Frontal cortex (tissue), 2 donors: Measurements from ENCODE around the gene HCAR1.

DNA sequence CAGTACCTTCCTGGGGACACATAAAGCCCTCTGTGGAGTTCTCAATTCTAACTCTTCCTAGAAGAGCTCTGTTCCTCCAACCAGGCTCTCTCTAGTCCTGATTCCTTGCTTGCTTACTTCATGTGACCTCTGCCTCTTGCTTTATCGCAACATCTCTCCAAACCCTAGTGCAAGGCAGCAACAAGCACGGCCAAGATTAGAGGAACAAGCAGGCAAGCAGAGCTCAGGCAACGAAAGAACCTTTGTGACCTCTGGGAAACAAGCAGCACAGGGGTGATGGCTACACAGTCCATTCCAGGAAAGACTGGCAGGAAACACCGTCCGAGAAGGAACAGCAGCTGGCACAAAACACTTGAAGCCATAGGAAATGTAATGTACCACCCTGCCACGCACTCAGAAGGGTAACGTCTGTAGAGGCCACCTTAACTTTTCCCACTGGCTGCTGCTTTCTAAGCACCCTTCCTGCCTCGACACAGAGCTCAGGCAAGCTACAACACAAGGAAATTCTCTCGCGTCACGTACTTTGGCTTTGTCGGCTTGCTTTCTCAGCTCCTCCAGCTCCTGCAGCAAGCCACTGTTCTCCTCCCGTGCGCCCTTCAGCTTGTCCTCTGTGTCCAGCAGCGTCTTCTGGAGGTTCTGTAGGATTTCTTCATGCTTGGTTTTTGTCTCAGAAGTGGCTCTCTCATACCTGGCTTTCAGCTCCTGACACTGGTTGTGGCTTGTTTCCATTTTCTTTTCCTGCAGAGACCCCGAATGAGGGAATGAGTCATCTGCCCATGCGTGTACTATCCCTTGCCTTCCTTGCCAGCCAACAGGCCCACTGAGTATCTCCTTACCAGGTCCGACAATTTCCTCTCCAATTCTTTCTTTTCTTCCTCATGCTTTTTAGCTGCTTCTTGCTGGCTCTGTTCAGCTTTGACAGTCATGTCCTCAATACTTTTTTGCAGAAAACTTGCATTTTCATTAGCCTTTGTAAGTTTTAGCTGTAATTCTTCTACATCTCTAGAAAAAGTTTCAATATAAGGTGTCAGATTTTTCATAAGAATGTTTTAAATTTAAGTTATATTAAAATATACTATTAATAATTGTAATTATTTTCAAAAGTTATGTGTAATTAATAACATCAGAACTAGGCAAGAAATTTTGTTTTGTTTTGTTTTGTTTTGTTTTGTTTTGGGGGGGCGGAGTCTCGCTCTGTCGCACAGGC is 61.5 kb upstream of the VPS33A start:
- RAMPAGE, long total RNA, result no peak

DNA sequence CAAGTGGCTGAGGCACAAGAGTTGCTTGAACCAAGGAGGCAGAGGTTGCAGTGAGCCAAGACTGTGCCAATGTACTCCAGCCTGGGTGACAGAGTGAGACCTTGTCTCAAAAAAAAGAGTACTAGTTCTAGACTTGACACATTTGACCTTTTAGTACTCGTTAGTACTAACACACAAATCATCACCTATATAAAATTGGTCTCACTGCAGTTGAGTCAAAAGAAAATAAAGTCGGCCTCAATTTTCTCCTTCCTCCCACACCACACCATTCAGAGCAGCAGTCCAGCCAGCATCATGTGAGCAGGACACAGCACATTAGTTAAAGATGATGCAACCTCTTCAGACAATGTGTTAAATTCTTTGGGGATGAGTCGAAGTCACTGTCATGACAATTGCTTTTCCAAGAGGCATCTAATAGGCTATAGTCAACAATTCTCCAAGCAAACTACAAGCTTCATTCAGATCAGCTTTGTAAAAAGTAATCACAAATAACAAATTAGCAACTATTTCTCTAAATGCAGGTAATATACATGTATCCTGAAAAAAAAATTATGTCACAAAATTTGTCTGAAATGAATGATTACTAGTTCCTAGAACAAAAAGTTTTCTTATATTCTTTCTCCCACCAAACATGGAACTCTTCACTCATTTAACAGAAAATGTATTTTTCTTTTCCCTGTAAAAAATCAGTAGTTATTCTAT is 55.6 kb downstream of the CLIP1 start:
- RAMPAGE, long total RNA, result no peak

- RAMPAGE, long total RNA, result no peak
Observed at GRCh38 chr12:122489120-122489783, 11.5 kb downstream of the ZCCHC8 start.

DNA sequence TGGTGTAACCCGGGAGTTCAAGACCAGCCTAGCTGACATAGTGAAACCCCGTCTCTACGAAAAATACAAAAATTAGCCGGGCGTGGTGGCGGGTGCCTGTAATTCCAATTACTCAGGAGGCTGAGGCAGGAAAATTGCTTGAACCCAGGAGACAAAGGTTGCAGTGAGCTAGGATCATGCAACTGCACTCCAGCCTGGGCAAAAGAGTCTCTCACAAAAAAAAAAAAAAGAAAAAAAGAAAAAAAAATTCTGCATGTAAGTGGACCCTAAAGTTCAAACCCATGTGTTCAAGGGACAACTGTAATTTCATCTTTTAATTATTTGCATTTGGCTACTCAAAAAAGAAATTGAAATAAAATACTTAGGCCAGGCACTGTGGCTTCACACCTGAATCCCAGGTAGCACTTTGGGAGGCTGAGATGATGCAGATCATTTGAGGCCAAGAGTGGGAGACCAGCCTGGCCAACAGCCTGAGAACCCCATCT is 2.2 kb upstream of the ZCCHC8 start:
- RAMPAGE, long total RNA, result no peak

DNA sequence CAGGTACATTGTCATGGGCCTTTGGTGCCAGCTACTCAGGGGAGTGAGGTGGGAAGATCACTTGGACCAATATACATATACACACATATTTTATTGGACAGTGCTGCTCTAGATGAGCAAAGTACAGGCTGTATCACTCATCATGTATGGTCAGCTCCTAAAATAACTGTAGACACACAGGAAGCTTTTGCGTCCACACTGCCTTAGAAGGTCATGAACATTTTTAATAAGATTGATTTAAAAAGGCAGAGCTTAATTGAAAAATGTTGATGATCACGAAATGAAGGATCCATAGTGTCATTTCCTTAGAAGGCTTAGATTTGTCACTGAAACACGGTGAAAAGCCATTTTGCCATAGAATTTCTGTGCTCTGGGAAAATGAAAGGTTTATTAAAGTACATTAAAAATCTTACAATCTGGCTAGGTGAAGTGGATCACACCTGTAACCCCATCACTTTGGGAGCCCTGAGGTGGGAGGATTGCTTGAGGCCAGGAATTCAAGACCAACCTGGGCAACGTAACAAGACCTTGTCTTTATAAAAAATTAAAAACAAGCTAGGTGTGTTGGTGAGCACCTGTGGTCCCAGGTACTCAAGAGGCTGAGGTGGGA is 2.8 kb upstream of the ZCCHC8 start:
- RAMPAGE, long total RNA, result no peak

DNA sequence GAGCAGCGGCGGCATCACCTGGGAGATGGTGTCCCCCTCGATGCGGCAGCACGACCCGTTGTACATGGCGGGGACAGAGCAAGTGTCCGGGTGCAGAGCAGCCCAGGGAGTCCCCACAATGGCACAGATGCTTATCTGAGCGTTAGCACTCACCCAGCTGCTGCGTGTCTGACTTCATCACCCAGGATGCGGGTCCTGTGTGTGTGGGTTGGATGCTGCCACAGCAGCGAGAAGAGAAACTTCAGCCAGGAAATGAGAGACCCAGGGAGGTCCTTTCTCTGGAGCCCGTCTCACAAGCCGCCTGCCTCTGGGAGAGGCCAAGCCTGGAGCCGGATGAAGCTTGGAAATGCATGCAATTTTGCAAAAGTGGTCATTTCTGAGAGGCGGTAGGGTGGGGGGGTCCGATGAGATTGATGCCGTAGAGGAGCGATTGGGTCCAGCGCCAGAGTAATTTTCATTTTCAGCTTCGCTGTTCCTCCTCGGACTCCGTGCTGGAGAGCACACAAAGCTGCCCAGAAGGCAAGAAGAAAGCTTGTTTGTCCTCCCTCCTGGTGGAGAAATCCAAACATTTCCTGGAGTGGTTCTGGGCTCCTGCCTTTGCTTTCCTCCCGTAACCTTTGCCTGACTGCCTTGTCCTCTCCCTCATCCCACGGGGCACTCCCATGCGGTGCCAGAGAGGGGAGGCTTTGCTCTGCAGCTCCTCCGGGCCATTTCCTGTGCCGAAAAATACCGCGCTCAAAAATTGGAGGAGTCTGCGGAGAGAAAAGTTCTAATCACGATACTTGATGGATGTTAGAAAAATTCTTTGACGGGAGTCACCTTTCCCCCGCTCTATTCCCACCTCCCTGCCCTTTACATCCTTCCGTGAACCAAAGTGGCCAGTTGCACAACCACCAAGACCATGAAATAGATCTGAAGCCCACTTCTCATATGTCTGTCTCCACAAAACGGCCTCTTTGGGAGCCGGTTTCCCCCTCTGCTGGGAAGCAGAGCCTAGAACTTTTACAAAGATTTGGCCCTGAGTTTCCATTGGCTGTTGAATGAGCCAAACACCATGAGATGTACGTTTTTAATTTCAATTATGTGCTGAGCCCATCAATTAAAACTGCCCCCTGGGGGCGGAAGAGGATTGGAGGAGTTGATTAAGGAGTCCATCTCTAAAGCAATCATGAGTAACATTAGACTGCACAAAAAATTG is at the start of gene HCAR1:
TSS of gene HCAR1 (minus strand) at position 571 of the 1,198 bp plus-strand sequence.
- RAMPAGE, long total RNA, result no peak

DNA sequence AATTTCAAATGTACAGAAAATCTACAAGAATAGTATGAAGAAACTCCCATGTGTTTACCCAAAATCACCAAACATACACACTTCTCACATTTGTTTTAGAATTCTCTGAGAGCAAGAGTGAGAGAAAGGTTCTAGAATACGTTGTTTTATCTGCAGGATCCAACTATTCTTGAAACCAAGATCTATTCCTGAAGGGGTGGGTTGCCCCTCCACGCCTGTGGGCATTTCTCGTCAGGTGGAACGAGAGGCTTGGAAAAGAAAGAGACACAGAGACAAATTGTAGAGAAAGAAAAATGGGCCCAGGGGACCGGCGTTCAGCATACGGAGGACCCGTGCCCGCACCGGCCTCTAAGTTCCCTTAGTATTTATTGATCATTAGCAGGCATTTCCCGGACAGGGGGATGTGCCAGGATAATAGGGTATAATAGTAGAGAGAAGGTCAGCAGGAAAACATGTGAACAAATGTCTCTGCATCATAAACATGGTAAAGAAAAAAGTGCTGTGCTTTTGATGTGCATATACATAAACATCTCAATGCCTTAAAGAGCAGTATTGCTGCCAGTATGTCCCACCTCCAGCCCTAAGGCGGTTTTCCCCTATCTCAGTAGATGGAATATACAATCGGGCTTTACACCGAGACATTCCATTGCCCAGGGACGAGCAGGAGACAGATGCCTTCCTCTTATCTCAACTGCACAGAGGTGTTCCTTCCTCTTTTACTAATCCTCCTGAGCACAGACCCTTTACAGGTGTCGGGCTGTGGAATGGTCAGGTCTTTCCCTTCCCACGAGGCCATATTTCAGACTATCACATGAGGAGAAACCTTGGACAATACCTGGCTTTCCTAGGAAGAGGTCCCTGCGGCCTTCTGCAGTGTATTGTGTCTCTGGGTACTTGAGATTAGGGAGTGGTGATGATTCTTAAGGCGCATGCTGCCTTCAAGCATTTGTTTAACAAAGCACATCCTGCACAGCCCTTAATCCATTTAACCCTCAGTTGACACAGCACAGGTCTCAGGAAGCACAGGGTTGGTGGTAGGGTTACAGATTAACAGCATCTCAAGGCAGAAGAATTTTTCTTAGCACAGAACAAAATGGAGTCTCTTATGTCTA is 1.6 kb upstream of the DENR start:
- RAMPAGE, long total RNA, result no peak

DNA sequence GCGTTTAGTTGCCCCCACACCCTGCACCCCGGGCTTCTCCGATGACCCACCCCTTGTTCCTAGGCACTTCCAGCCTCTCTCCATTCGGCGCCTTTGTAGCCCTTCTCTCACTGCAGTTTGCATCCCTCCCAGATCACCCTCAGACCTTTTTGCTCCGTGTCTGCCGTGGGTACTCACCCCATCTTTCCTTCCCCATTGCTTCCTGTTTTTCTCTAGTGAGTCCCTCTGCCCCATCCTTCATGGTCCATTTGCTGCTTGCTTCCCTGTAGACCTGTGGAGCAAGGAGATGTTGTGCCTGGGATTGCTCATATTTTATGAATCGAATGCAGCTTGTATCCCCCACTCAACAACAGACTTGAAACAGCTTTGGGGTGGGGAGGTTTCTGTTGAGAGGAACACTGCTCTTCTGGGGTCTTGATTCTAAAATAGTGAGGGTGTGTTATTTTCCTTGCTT is 638 bp downstream of the DENR start:
- RAMPAGE, long total RNA, result no peak

DNA sequence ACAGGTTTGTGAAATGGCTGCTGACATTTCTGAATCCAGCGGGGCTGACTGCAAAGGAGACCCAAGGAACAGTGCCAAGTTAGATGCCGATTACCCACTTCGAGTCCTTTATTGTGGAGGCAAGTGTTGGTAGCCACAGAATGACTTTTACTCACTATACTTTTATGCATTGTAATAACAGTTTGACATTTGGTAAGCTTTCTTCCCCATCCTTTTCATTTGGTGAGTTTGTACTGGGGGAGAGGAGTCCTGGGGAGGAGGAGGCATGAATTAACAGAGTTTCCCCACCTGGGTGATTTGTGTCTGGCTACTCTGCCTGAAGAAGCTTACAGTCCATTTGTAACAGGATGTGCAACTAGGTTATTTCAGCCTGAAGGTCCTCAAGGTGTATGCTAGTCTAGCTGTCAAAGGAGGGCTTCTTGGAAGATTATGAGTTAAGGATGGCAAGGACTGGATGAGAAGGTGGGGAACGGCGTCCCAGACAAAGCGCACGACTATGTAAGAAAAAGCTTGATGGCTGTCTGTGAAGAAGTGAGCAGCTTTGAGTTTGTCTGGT is 1.1 kb downstream of the DENR start:
- RAMPAGE, long total RNA, result no peak

- RAMPAGE, long total RNA, result no peak
Observed at GRCh38 chr12:122853972-122854228, 18.6 kb downstream of the HIP1R start.

- RAMPAGE, long total RNA, result no peak
Observed at GRCh38 chr12:122855083-122855674, 19.9 kb downstream of the HIP1R start.

DNA sequence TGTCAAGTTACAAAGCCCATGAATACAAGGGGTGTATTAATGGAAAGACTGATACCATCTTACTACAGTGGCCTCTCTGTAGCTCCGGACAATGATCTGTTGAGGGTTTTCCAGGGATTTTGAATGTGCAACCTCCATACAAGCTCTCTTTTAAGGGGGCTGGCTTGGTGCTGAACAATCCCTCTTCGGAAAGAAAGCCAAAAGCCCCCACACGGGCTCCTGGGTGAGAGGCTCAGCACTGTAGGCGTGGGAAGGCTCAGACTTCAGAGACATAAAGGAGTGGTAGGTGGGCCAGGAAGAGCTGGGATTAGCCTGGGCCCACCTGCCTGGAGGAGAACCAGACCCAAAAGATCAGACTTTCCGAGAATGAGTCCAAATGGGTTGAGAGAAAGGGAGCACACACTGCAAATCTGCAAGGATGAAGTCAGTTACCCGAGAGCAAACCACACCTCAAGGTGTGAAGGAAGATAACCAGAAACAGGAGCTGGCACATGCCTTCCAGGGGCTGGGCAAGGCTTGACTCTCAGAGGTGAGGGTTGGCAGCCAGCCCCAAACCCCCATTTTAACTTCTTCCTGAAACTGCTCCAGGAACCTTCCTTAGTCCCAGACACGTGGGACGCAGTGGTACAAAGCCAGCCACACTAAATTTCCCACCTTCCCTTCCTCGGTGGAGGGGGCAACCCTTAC is 1.5 kb downstream of the VPS37B start:
- RAMPAGE, long total RNA, result no peak

- RAMPAGE, long total RNA, result no peak
Observed at GRCh38 chr12:122961527-122962215, 4.6 kb downstream of the ABCB9 start.

DNA sequence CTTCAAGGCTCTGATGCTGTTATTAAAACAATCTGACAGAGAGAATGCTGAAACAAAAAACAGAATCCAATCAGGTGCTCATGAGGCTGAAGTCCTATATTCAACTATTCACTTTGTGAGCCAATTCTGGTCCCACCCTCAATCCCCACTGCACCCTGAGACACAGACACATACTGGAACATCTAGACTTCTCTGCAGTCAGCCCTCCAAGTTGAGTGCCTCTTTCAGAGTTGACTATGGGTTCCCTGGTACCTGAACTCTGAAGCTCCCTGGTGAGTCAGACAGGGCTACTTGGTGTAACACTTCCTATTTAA is 74.5 kb downstream of the PITPNM2 start:
- RAMPAGE, long total RNA, result no peak

- RAMPAGE, long total RNA, result no peak
Observed at GRCh38 chr12:123076779-123077754, 73.8 kb downstream of the PITPNM2 start.

GRCh38 chr12:123221235-123221908 is 11.6 kb downstream of the MPHOSPH9 start:
- RAMPAGE, long total RNA, result no peak

DNA sequence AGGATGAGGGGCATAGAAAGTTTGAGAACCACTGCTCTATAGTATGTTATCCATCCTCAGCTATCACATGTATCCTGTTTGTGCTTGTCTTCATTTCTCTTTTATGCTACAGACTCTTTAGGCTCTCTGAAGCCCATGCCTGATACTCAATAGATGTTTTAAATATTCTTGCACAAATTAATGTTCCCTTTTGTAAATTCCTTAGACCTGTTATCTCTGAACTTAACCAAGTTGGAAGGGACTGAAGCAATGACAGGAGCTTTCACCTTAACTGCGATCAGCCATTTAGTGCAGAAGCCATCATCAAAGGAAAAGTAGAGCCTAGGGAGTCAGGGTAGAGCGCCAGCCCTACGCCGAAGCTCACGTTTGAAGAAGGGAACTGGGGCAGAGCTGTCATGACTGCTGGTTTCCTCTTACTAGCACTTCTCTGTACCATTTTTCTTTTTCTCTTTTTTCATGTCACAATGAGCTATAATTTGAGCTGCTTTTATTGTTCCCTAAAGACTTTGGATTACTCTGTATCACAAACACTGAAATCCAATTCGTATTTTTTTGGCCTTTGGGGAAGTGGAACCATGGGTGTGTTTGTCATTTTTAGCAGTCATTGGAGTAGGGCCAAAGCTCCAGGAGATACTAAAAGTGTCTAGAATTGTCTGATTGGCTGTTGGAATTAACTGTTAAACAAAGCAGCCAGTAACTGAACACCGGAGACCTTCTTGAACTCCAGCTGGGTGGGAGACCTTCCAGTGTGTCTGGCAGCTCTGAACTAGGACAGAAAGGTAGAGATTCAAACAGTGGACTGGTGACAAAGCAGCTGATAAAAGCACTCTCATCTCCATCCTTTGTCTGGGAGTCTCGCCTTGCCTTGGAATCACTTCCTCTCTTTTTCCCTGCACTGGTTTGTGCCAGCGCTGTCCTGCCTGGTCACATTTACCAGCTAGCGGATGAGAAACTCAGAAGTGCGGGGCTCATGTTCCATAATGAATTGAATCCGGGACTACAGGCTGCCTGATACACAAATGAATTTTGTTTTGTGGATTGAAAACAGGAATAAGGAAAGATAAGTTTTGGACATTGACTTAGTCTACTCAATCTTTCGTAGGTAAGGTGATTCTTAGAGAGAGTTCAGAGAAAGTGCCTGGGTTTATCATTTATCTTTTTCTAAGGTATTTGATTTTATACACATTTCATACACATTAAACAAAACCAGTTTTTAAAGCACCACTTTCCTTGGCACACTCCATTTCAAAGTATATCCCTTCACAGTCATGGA is 9.1 kb downstream of the MTRFR start:
- RAMPAGE, long total RNA, result no peak

GRCh38 chr12:123266959-123267471 is 4.6 kb downstream of the CDK2AP1 start:
- RAMPAGE, long total RNA, result no peak

DNA sequence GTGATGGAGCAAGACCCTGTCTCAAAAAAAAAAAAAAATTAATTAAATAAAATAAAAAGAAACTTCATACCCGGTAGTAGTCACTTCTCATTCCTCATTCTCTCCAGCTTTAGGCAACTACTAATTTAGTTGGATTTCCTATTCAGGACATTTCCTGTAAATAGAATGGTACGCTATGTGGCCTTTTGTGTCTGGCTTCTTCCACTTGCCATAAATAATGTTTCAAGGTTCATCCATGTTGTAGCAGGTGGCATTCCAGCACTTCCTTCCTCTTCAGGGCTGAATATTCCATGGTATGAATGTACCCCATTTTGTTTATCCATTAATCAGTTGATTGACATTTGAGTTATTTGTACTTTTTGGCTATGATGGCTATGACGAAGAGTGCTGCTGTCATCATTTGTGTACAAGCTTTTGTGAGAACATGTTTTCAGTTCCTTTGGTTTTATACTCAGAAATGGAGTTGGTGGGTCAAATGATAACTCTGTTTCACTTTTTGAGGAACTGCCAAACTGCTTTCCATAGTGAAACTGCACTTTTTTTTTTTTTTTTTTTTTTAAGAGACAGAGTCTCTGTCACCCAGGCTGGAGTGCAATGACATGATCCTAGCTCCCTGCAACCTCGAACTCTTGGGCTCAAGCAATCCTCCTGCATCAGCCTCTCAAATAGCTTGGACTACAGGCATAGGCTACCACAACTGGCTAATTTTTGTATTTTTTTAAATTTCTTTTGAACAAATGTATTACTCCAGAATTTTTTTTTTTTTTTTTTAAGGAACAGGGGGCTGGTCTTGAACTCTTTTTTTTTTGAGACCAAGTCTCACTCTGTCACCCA is 6.6 kb upstream of the CDK2AP1 start:
- RAMPAGE, long total RNA, result no peak

- RAMPAGE, long total RNA, result no peak
Observed at GRCh38 chr12:123333956-123334409, 30.7 kb downstream of the SBNO1 start.